Subcutaneous preadipocyte (primary cell): ENCODE data around the genes C9orf40 and VPS13A.

- CAGE, long polyA plus RNA, result no peak
Observed at GRCh38 chr9:72586681-72587090, 65.3 kb downstream of the TMC1 start.

- CAGE, long polyA plus RNA, result no peak
Observed at GRCh38 chr9:72857851-72858640, 94.8 kb downstream of the ALDH1A1 start.

GRCh38 chr9:72916705-72917323, 36.0 kb downstream of the ALDH1A1 start:
- CAGE, long polyA plus RNA, result no peak

DNA sequence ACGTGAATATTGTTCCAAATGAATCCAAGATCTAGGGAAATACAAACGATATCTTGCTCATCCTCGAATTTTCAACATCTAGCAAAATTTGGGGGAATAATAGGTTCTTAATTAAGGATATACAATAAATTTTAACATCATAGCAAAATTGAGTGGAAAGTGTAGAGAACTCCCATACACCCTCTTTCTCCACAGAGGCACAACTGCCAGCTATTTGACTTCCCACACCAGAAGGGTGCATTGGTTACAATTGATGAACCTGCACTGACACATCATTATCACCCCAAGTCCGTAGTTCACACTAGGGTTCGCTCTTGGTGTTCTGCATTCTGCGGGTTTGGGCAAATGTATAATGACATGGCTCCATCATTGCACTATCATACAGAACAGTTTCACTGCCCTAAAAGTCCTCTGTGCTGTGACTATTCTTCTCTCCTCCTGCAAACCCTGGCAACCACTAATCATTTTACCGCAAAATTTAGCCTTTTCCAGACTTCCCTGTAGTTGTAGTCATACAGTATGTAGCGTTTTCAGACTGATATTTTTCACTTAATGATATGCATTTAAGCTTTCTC, 45.8 kb upstream of the ALDH1A1 start:
- CAGE, long polyA plus RNA, result no peak

GRCh38 chr9:73167077-73167902, 15.6 kb downstream of the ANXA1 start:
- CAGE, long polyA plus RNA, result no peak

- CAGE, long polyA plus RNA, result no peak
Observed at GRCh38 chr9:73445200-73445911, 293.7 kb downstream of the ANXA1 start.

GRCh38 chr9:74424525-74424724, 72.7 kb upstream of the RORB start:
- CAGE, long polyA plus RNA, result no peak

GRCh38 chr9:74770911-74771422, 116.8 kb downstream of the TRPM6 start:
- CAGE, long polyA plus RNA, result no peak

GRCh38 chr9:74952081-74953223, at the start of gene C9orf40:
C9orf40 (minus strand) TSS chr9:74952912.
- CAGE, long polyA plus RNA, result no peak

DNA sequence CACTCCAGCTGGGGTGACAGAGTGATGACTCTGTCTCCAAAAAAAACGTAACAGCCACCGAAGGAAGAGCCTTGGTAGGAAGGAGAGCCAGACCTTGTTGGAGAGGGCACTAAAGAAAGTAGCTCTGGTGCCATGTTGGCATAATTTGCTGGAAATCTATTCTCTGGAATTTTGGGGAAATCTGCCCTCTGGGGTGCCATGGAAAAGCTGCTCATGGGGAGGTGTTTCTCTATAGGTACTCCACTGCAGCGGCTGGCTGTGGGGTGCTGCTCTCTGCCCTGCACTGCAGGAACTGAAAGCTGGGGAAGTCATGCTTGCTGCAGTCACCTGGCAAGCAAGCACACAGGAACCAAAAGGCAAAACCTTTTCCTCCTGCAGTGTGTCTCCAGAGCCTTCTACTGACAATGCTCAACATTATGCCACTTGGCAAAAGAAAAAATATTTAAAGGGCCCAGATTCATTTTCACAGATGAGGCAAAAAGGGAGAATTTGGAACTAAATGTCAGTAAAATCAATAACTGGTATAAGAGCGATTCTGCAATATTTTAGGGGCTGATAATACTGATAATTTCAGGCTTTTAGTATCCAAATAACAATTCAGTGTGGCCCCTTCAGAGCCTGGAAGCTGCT, 25.8 kb upstream of the CARNMT1 start:
- CAGE, long polyA plus RNA, result no peak

DNA sequence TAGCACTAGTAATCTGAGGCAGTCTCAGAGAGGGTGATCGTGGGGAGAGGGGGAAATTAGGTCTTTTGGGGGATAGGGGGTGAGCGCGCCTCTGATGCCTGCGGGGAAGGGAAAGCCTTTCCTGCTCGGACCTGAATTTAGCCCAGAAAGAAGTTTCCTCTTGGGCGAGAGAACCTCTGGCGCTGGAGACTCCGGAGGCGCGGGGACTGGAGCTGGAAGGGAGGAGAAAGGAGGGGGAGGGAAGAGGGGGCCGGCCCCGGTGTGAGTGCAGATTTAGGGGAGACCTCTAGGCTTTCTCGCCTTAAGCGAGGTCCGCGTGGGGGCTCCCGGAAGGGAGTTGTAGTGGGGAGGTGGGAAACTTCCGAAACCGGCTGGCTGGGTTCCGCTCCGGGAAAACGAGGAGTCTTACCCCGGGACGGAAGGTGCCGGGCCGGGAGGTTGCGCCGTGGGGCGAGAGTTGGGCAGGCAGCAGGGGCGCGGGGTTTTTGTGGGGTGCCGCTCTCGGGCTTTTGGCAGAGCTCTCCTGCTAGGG, 1.3 kb downstream of the PCSK5 start:
- CAGE, long polyA plus RNA, result no peak

DNA sequence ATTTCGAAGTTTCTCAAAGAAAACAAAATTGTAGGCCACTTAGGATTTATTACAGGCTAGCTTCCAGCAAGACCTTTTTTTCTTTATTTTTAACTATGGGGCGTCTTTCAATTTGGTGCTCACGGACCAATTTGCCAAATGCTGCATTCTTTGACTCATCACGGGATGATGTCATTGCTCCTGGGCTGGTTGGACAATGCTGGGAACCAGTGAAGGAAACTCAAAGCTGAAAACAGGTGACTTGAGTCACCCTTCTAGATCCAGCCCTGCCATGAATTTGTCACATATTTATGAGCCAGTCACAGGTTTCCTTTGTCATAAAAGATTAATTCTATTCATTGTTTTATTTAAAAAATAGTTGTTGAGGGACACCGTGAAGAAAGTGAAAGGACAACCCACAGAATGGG, 13.5 kb downstream of the PCSK5 start:
- CAGE, long polyA plus RNA, result no peak

- CAGE, long polyA plus RNA, result no peak
Observed at GRCh38 chr9:76375186-76375681, 19.0 kb downstream of the RFK start.

DNA sequence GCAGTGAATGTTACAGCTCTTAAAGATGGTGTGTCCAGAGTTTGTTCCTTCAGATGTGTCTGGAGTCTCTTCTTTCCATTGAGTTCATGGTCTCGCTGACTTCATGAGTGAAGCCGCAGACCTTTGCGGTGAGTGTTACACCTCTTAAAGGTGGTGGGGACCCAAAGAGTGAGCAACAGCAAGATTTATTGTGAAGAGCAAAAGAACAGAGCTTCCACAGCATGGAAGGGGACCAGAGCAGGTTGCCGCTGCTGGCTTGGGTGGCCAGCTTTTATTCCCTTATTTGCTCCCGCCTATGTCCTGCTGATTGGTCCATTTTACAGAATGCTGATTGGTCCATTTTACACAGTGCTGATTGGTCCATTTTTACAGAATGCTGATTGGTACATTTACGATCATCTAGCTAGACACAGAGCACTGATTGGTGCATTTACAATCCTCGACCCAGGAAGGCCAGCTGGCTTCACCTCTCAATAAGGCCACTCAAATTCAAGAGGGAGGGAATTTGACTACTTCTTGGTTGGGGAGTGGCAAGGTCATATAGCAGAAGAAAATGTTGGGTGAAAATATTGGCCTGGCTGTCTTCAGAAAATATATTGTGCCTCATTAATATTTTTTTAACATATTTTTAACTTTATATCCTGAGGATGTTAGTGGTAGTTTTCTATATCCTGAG, 36.4 kb downstream of the GCNT1 start:
- CAGE, long polyA plus RNA, result no peak

GRCh38 chr9:76586102-76586427, 127.1 kb downstream of the GCNT1 start:
- CAGE, long polyA plus RNA, result no peak

DNA sequence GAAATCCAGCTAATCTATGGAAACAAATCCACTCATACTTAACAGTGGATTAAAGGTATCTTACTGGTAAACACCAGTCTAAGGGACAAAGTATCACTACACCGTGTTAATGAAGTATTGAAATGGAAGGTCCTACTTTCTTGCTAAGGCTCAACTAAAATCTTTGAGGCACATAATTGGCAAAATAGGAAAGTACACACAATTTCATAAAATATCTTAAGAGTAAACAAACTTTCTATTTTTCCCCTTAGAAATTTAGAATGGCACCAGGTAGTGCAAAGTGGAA, 155.2 kb downstream of the GCNT1 start:
- CAGE, long polyA plus RNA, result no peak

DNA sequence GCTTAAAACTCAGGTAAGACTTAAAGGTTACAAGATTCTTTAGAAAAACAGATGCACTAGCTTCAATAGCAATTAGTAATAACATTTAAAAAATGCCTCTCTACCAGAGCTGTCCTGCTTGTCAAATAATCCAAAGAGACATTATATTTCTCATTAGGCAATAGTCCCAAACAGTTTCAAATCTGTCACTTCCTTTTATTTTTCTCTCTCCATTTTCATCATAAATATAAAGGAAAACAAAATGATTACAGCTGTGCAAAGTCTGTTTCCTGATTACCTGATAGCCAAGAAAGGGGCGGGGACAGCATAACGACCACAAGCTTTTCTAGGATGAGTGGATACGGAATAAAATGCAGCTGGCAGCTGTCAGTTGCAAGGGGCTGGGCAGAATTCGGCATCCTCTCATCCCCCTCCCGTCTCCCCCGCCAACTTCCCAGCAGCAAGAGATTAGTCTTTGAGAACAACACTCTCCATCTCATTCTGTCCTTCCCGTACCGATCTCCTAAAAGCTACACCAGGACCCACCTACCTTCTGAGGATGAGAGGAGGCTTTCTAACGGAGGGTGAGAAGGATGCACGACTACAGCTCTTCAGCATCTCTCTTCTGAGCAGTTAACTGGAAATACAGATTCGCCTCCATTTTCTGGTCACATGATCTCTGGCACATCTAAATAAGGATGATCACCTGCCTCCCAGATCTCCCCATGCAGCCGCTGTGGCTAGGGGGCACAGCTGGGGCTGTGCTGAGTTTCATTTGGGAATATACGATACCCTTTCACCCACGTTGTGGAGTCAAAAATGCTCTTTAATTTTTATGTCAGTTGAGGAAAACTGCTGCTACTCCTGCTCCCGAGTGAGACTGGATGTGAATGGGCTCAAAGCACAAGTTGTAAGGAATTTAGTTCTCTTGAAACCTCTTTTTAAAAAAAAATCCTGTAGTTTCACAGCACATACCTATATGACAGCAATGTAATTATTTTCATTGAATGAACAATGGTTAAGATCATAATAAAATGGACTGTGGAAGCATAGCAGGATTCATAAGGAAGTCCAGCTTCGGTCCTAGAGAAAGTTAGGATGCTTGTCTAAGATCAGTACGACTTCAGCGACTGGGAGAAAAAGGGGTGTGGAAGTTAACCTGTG, 214.0 kb downstream of the PRUNE2 start:
- CAGE, long polyA plus RNA, result no peak

DNA sequence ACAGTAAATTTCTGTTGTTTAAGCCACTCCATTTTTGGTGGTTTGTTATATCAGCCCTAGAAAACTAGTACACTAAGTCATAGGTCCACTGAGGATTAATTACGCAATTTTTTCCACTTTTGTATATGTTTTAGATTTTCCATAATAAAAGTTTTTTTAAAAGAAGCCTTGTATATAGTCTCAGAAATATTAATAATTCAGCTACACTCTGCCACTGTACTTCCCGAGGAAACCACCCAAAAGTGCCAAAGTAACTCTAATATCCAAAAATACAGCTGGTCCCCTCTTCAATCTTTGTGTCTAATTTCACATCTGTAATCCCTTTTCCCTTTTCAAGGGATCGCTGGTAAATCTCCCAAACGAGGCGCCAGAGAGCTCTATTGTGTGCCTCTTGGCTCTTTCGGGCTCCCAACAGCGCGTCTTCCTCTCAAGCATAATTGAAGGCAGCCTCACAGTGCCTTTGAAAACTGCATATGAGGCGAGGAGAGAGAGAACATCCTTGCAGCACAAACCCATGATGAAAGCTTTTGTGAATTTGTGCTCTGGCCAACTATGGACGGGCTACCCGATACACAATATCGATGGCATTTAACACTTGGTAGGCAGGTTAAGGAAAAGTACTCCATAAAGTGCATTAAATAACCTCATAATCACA, 32.6 kb downstream of the PRUNE2 start:
- CAGE, long polyA plus RNA, result no peak

DNA sequence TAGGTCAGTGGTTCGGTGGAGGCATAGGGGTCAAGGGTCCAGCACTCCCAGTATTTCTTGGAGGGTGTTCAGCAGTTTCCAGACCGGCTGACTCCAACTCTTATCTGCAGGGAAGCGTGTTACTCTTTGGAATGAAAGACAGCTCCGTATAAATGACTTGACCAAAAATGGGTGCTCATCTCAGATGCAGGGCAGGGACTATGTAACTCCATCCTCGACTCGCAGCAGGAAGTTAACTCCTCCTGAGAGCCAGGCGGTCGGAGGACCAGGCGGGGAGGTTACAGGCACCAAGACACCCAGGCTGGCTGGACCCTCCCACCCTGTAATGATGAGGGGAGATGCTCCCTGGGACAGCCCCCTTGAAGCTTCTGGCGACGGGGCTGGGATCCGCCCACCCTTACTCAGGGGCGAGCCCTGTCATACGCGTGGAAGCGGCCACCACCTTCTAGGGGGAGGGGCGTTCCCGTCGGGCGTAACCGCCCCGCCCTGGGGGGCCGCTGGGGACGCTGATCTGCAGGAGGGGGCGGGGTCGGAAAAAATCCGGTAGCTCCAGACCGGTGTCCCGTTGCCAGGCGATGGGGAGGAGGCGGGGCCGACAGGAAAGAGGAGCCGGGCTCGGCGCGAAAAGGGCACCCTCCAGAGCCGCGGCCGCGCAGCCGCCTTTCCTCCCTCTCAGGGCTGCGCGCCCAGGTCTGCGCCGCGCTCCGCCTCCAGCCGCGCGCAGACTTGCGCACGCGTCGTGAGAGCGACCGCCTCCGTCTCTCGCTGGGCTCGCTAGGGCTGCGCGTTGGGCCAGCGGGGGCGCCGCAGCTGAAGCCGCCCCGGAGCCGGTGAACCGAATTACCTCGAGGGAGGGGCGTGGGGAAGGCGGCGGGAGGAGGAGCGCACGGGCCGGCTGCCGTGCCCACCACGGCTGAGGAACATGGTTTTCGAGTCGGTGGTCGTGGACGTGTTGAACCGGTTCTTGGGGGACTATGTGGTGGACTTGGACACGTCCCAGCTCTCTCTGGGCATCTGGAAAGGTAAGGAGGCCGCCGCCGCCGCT, at the start of gene VPS13A:
Gene VPS13A (plus strand): TSS at position 752 of the 1,045 bp plus-strand sequence.
- CAGE, long polyA plus RNA, result no peak

- CAGE, long polyA plus RNA, result no peak
Observed at GRCh38 chr9:77177828-77178419, 590 bp downstream of the VPS13A start.